ENCODE results near the gene CHRND.

- RRBS, result 9% methylated on average over 38 of the region's 62 CpGs
These were observed 36.3 kb upstream of the ITM2C start for GRCh38 chr2:230828255-230828946.

DNA sequence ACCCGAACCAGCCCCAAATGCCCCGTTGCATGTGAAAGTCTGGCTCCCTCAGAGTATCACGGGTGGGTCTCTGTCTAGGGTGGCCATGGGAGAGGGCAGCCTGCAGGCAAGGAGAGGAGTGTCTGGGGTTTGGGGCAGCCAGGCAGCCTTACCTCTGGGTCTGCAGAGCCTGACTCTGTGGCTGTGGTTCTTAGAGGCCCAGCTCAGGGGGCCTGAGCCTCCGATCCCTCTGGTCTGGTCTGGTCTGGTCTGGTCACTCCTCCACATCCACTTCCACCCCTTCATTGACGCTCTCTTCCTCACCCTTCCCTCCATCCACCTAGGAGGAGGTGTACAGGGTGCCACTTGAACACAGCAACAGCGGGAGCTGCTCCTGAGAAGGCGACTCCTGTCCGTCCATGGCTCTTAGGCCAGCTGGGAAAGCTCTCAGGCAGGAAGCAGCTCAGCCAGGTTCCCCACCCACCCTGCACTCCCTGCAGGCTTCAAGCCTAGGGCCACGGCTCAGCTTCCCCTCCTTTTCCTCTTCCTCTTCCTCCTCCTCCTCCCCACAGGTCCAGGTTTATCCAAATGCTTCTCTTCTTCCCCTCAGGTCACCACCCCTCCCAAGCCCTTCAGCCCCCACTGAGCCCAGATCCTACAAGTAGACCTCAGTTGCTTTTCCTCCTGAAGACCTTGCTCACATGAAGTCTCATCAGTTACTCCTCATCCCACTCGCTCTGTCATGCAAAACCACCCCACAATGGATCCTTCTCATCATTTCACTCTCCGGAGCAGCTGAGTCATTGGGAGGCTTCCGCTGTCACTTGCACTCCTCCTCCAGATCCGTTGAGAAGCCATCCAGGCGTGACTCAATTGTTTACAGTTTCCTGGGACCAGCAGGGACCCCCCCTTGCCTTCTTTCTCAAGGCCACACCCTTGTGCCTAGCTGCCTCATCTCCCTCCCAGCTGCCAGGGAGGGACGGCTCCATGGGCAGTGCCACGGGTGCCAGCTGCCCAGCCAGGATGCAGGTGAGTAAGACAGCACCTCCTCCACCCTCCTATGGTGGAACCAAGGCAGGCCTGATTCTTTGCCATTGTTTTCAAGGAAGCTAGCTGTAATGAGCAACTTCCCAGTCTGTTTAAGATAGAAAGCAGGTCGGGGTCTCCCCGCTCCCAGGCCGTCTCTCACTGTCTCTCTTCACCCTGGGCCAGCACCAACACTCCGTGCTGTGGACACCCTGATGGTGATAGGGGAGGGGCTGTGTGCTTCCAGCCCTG lies 16.6 kb downstream of the GPR55 start:
- RRBS, result no CpG with 5 or more reads among the region's 20 CpGs

GRCh38 chr2:231052621-231053323 lies 3.9 kb upstream of the PSMD1 start:
- RRBS, result under 1% methylated on average over 17 of the region's 51 CpGs

GRCh38 chr2:231190565-231191375 lies 7.7 kb upstream of the ARMC9 start:
- RRBS, result 13% methylated on average over 10 of the region's 44 CpGs

DNA sequence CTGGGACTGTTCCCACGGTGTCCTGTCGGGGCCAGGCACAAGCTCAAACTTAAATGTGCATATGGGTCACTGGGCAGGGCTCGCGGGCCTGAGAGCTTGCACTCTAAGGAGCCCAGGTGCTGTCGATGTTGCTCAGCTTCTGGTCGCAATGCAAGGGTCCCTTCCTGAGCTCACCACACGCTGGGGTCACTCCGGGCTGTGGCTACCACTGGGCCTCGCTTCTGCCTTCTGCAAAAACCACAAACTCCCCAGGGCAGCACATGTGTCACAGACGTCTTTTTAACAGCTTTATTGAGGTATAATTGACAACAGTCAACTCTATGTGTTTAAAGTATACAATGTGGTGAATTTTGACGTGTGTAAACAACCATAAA lies 11.9 kb upstream of the B3GNT7 start:
- RRBS, result no CpG with 5 or more reads among the region's 11 CpGs

DNA sequence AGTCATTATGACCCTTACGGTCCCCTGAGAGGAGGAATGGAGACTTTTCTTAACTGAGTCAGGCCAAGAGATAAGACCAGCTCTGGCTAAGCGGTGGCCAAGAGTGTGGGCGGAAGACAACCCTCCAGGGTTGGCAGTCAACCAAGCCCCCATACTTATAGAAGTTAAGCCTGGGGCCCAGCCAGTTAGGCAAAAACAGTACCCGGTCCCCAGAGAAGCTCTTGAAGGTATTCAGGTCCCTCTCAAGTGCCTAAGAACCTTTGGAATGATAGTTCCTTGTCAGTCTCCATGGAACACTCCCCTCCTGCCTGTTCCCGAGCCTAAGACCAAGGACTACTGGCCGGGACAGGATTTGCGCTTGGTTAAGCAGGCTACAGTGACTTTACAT lies 8.2 kb downstream of the B3GNT7 start:
- RRBS, result no CpG with 5 or more reads among the region's 7 CpGs

- RRBS, result no CpG with 5 or more reads among the region's 11 CpGs
These were observed 2.6 kb downstream of the NCL start for GRCh38 chr2:231461368-231462464.

DNA sequence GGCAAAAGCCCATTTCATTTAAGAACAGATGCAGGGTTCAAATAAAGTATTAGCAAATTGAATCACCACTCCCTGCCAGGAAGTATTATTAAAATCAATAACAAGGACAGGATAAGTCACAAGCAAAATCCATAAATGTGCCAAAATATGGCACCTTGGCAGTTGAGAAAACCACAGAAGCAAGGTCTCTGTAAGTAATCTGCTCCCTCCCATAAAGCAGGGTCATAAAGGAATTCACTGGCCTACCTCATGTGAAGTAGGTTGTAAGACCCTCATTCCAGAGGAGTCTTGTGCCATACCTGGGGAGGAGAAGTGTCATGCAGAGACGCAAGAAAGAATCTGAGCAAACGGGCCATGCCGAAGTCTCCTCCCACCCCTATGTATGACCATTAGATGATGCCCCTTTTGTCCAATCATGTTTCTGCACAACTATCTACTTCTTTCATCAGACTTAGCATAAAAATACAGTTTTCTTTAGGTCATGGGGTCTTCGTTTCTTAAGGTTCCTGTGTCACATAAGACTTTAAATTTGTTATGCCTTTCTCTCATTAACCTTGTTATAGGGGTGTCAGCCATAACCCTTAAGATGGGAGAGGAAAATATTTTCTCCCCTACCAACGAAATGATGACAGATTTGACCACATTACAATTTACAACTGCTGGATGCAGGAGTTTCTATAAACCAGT lies 14.6 kb downstream of the NMUR1 start:
- RRBS, result no CpG with 5 or more reads among the region's 5 CpGs

GRCh38 chr2:231613253-231613887 lies 20.7 kb downstream of the TEX44 start:
- RRBS, result 12% methylated on average over 6 of the region's 22 CpGs

GRCh38 chr2:231615350-231615875 lies 22.7 kb downstream of the TEX44 start:
- RRBS, result 40% methylated on average over 4 of the region's 22 CpGs

DNA sequence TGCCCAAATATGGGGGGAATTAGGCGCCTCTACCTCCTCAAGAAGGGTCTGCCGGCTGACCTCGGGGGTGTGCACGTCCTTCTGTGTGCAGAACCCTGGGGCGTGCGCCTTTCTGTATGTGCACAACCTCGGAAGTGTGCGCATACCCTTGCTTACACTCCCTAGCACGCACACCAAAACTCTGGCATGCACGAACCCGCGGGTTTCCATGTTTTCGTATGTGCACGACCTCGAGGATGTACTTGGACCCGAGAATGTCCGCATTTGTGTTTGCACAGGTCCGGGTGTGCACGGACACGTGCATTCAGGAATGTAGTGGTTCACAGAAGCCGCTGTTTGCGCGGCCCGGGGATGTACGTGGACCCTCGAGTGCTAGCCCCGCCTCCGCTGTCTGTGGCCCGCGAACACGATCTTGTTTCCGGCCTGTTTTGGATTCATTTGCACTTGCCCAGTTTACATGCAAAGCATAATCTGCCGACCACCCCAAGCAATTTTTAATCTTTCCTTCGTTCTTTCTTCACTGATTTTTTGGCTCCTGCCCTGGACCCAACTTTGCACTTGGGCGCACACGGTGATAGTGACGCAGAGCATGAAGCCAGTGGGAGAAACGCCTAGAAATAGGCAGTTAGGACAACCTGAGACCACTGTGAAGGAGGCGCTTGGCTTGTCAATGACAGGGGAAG lies 45.5 kb upstream of the PTMA start:
- RRBS, result 94% methylated on average over 15 of the region's 39 CpGs

DNA sequence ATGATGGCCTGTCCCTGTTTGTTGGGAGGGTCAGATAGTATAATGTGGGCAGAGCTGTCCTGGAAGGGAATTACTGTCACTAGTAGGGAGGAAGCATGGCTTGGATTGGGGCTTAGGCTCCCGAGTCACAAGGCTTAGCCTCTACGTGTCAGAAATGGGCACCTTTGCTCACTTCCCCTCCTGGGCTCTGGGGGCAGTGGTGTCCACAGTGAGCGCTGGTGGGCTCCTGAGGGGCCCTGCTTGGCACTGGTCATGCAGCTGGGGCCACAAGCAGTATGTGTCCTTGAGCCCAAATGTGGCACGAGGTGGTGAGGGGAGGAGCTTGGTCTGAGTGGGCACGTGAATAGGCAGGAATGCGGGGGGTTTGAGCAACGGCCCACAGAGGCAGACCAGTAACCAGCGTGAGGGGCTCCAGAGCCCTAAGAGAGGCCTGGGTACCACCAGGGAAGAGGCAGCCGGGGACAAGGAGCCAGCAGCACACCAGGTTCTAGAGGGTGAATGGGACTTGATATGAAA lies 23.0 kb upstream of the PTMA start:
- RRBS, result no CpG with 5 or more reads among the region's 9 CpGs

DNA sequence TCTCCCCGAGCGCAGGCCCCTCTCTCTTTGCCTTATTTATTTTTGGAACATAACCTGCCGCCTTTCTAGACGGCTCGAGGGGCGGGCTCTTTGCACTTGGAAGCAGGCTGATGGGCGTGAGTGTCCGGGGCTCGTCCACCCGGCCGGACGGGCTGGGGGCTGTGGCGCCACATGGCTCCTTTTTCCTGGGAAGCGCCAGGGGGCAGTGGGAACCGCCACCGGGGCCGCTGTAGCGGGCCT lies 2.5 kb downstream of the PTMA start:
- RRBS, result 2% methylated on average over 8 of the region's 18 CpGs

- RRBS, result no CpG with 5 or more reads among the region's 12 CpGs
These were observed 3.3 kb downstream of the PTMA start for GRCh38 chr2:231711545-231712079.

DNA sequence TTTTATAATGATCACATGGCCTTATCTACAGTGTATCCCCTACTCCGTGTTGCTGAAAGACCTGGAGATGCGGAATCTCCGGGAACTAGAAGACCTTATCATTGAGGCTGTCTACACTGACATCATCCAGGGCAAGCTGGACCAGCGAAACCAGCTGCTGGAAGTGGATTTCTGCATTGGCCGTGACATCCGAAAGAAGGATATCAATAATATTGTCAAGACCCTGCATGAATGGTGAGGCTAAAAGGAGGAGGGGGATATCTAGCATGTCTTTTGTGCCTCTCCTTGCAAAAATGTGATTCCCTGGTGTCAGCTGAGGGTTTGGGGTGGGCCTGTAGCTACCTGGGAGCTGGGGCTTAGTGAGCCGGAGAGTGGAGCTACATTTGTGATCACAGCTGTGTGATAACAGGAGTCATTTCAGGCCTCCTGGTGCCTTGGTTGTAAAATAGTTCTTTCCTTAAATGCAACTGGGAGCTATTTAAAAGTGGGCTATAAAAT lies 9.9 kb downstream of the COPS7B start:
- RRBS, result no CpG with 5 or more reads among the region's 7 CpGs

DNA sequence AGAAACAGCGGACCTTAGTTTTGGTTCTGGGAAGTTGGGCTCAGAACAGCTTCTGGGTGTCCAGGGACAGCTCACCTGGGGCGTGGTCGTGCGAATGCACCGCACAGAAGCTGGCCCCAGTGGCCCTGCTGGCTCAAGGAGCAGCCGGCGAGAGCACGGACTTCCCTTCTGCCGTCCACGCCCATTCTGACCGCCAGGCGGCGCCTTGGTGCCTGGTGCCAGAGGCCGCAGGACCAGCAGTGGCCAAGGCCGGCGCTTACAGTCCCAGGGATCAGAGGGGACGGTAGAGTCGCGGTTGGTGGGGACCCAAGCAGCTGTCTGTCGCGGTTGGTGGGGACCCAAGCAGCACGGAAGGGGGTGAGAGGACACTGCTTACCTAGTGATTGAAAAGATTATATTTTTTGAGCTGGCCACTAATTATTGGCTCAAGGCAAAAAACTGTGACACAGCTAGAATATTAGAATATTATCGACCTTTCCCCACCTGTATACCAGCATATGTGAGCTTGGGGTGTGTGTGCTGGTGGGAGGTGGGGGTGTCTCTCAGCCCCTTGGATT lies 25.7 kb downstream of the NPPC start:
- RRBS, result 11% methylated on average over 7 of the region's 23 CpGs

GRCh38 chr2:232386926-232387629 lies 8.5 kb downstream of the ALPP start:
- RRBS, result 5% methylated on average over 16 of the region's 72 CpGs

- RRBS, result 6% methylated on average over 22 of the region's 46 CpGs
These were observed 2.2 kb downstream of the PRSS56 start for GRCh38 chr2:232522316-232522868.

- RRBS, result no CpG with 5 or more reads among the region's 18 CpGs
These were observed at the start of gene CHRND for GRCh38 chr2:232525595-232526273. CHRND (plus strand) TSS chr2:232526160.

DNA sequence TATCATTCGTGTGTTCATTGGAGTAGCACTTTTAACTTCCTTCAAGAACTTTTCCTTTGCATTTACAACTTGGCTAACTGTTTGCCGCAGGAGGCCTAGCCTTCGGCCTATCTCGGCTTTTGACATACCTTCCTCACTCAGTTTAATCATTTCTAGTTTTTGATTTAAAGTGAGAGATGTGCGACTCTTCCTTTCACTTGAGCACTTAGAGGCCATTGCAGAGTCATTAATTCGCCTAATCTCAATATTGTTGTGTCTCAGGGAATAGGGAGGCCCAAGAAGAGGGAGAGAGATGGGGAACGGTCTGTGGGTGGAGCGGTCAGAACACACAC lies 724 bp downstream of the TIGD1 start:
- RRBS, result no CpG with 5 or more reads among the region's 8 CpGs